Skin of body (tissue), 2 donors: ENCODE results near the genes NAMPT, HBP1 and GPR22.

GRCh38 chr7:106253959-106255091, 30.5 kb downstream of the NAMPT start:
- RAMPAGE, long total RNA = no peak

GRCh38 chr7:106260056-106260521, 24.7 kb downstream of the NAMPT start:
- RAMPAGE, long total RNA = no peak

DNA sequence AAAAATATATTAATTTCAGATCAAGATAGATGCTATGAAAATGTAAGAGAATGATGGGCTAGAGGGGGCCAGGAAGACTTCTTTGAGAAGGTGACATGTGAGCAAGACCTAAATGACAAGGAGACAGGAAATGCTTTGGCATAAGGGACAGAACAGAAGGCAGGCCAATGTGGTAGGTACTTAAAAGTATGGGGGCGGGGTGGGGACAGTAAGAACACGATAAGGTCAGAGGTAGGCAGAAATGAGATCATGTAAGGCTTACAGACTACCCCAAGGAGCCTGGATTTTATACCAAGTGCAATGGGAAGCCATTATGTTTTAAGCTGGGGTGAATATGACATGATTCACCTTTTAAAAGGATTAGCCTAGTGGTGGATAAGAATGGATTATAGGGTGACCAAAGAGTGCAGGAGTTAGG, 5.0 kb downstream of the NAMPT start:
- RAMPAGE, long total RNA = no peak

- RAMPAGE, long total RNA = no peak
Observed at GRCh38 chr7:106282077-106283106, 2.4 kb downstream of the NAMPT start.

- RAMPAGE, long total RNA = start-site peak on the minus strand at chr7:106284875-106285020, 424 and 16 reads in 2 replicates
Observed at GRCh38 chr7:106284739-106285340, at the start of gene NAMPT. Gene NAMPT, minus strand, starts transcription at chr7:106284983.

GRCh38 chr7:106344674-106345185, 59.9 kb upstream of the NAMPT start:
- RAMPAGE, long total RNA = no peak

DNA sequence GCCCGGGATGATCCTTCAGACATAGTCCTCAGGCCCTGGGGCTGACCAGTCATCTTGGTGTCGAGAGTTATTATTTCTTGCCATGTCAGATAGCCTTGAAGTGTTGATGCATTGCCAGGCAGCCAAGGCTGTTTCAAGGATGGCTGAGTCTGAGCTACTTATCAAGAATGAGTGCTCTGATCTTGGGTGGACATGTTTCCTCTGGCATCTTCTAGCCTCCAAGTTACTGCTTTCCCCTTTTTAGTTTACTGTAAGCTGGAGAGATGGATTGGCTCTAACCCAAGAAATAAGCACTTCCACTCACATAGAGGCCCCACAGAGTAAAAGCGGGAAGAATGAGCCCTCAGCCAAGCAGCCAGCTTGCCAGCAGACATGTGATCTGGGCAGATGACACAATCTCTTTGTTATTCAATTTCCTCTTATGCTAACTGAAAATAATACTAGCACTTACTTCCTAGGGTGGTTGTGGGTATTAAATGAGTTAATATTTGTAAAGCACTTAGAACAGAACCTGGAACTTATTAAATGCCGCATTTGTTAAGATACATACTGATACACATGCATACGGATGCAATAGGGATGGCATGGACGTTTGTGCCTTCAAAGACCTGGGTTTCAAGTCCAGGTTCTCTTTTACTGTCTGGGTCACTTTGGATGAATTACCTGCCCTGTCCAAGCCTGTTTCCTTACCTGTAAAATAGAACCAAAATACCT, 136.7 kb upstream of the NAMPT start:
- RAMPAGE, long total RNA = no peak

- RAMPAGE, long total RNA = no peak
Observed at GRCh38 chr7:106485869-106486956, 174.7 kb downstream of the CCDC71L start.

- RAMPAGE, long total RNA = no peak
Observed at GRCh38 chr7:106504108-106504751, 156.7 kb downstream of the CCDC71L start.

- RAMPAGE, long total RNA = no peak
Observed at GRCh38 chr7:106858850-106859609, 6.1 kb upstream of the PIK3CG start.

DNA sequence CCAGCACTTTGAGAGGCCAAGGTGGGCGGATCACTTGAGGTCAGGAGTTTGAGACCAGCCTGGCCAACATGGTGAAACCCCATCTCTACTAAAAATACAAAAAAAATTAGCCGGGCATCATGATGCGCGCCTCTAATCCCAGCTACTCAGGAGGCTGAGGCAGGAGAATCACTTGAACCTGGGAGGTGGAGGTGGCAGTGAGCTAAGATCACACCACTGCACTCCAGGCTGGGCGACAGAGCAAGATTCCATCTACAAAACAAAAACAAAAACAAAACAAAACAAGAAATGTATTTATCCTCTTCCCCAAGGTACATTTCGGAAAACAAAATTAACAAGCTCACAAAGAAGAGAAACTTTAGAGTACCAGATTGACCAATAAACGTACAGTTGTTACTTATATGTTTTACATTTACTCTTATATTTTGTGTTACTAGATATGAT, 16.5 kb downstream of the PIK3CG start:
- RAMPAGE, long total RNA = no peak

DNA sequence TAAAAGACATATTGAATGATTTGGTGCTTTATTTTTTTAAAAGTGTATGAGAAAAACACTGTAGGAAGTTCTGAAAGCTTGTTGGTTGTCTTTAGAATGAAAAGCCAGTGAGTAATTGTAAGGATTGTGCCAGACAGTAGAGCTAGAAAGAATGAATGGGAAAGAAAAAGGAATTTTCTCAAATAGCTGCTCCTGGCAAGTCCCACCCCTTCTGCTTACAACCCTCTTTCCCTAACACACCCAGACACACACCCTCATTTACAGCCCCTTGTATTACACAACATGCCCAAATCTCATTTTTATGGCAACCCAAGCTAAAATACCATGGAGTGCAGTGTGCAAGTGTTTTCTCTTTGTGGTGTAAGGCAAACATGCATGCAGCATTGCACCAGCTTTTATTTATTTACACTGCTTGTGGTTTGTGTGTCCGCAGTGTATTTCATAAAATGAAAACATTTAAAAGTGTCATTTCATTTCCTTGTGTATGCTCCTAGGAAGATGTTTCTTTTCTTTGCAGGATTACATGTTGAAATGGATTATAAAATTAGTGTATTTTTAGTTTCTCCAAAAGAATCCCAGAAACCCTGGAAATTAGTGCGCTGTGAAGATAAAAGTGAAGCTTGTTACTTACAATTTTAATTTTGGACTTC, 1.5 kb downstream of the PRKAR2B start:
- RAMPAGE, long total RNA = no peak

DNA sequence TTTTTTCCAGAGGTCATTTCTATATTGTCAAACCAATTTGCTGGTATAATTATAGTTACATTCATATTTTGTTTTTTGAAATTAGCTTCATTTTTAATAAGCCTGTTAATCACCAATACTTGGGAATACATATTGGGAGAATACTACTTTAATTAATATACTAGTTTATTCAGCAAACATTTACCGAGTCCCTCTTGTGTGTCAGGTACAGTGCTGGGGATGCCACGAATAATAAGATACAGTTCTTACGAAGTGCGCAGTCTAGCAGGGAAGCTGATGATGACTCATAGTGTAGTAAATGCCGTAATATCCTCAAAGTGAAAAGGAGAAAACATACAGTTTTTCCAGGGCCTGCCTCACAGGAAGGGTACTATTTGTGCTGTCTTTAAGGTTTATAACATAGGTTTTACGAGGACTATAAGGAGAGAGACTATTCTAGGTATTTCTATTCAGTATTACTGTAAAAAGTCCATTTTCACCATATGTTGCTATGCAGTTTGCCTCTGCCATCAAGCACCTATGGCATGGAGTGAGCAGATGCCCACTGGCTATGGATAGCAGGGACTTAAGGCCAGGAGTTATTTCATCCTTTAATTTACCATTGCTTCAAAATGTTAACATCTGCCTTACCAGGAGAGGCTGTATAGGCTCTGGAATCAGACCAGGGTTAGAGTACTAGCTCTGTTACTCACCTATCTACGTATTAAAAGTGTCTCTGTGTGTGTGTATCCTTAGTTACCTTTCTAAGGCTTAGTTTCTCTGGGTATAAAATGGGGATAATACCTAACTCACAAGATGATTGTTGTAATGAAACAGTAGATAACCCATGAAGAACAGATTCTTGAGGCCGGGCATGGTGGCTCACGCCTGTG, 32.8 kb downstream of the PRKAR2B start:
- RAMPAGE, long total RNA = no peak

GRCh38 chr7:107168857-107169628, at the start of gene HBP1:
Gene HBP1, plus strand, starts transcription at chr7:107169003.
- RAMPAGE, long total RNA = no peak

DNA sequence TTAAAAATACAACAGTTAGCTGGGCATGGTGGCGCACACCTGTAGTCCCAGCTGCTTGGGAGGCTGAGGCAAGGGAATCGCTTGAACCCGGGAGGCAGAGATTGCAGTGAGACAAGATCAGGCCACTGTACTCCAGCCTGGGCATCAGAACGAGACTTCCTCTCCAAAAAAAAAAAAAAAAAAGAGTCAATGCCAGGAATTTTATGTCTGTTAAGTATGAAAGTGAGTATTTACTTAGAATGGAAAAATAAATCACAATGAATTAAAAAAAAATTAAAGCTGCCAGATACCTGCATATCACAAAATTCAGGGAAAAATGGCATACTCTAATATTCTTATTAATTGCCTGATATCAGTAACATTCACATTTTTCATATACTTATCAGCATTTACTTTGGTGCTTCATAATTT, 2.9 kb downstream of the HBP1 start:
- RAMPAGE, long total RNA = no peak

- RAMPAGE, long total RNA = no peak
Observed at GRCh38 chr7:107179215-107180067, 10.6 kb downstream of the HBP1 start.

GRCh38 chr7:107318547-107319290, 149.9 kb downstream of the HBP1 start:
- RAMPAGE, long total RNA = no peak

DNA sequence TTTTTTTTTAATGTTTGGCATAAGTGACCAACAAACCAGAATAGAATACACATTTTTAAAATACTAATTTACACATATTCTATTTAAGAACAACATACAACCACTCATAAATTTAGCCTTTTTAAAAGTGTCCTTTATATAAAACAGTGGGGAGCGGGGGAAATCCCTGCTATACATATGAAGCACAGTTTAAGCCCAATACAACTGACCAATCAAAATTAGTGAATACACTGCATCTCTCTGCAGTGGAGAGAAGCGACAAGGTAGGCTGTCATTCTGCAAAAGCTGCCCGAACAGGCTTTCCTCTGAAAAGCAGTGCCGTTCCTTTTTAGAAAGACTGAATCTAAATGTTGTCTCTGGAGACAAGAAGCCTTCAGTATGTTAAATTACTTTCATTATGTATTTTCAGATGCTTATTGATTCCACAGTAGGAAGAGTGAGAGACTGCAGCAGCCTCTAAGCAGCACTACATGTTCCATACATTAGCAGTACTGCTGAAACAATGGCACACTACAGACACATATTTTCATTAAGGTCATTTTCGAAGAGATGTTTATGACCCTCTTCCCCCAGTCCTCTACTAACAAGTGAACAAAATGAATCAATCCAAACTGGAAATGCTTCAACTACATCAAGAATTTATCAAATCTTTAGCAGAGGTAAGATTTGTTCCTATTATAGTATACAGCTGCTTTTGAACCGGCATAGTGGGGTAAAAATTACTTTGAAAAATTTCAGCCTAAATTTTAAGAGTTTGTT, at the start of gene GPR22:
GPR22 (plus strand) TSS at position 271 of the 759 bp plus-strand sequence.
- RAMPAGE, long total RNA = no peak

GRCh38 chr7:107691691-107692031, 31.0 kb downstream of the SLC26A4 start:
- RAMPAGE, long total RNA = no peak

- RAMPAGE, long total RNA = no peak
Observed at GRCh38 chr7:107744492-107744718, 463 bp downstream of the CBLL1 start.